H9 (cell line): ENCODE measurements around a stretch of chr3.

GRCh38 chr3:169667806-169669019, 4.7 kb upstream of the MECOM start:
- PRO-cap, result no peak

DNA sequence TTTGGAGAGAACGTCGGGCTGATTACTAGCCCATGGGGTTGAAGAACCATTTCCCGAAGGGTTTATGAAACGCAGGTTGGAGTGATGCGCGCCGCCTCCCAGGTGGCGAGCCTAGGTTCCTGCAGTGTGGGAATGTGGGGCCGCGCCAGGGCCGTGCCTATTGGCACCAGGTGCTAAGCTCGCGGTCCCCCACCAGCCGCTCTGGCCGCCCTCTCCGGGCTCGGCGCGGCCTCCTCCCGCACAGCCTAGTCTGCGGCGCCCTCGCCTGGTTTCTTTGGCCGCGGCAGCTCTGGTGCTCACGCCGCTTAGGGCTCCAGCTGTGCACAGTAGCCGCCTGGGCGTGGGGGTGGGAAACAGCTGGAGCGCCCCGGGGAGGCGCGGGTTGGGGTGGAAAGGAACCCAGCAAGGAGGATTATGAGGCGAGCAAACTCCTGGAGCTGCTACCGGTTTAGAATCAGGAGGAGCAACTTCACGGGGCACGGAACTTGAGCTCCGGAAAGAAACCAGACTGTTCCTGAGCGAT, 5.6 kb upstream of the MECOM start:
- PRO-cap, result no peak

GRCh38 chr3:169699396-169700204, 36.1 kb upstream of the MECOM start:
- PRO-cap, result no peak

DNA sequence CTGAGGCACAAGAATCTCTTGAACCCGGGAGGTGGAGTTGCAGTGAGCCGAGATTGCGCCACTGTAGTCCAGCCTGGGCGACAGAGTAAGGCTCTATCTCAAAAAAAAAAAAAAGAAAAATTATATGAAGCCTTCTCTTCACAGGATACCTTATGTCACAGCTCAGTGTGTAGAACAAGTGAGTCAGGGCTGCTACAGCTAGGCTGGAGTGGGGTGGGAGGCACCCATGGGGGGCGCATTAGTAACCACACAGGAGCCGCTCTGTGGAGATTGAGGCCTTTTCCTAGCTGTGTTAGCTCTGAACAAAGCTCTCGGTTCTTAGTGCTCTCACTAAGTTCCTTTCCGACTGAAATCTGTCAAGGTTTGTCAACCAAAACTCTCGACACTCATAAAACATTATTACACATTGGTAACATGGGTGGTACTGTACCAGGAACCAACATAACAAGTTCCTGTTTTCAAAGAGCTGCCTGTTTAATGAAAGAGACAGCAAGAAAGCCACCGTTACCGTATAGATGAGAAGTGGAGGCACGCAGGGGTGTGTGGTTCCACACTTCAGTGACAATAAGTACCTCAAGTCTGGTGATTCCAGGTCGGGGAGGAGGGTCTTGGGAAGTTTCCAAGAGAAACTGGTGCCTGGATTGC, 4.5 kb downstream of the LRRC31 start:
- PRO-cap, result no peak

DNA sequence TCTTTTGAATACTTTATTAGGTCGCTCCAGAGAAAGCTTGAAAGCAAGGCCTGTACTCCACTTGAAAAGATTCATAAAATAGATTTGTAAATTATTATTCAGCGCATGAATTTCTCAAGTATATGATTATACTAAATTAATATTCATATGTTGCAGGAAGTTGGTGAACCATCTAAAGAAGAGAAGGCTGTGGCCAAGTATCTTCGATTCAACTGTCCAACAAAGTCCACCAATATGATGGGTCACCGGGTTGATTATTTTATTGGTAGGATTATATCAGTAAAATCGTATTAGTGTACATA, 8.8 kb downstream of the SEC62 start:
- PRO-cap, result no peak

DNA sequence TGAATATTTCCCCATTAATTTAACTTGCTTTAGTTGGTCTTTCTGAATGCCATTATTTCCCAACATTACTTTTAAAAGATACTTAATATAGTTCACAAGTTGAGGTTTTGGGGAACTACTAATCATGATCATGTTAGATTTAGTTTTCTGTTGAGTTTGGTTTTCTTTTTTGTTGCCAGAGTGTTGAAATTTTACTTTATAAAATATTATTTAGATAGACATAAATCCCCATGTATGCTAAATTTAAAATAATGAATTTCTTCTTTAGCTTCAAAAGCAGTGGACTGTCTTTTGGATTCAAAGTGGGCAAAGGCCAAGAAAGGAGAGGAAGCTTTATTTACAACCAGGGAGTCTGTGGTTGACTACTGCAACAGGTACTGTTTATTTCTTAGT, 10.1 kb downstream of the SEC62 start:
- PRO-cap, result no peak

DNA sequence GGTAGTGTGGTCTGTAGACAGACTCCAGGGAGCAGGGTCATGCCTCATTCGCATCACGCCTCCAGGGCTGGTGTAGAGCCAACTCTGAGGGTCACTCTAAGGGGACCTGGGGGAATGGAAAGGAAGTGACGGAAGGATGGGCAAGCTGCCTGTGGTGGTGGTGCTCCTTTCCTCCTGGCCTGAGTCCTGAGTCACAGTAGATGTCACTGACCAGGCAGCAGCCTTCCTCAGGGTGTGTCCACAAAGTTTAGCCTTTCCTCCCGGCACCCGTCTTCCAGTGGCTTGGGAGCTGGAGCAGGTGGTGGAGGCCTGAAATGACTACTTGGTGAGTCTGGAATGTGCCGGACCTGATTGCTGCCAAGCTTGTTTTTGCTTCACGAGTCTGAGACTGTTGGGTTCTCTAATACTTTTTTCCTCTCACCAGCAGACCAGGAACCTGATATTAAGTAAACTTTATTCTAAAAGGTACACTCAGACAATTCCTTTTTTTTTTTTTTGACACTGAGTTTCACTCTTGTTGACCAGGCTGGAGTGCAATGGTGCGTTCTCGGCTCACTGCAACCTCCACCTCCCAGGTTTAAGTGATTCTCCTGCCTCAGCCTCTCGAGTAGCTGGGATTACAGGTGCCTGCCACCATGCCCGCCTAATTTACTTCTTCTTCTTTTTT, 11.9 kb downstream of the GPR160 start:
- PRO-cap, result no peak

GRCh38 chr3:170362149-170362647, 4.7 kb downstream of the SKIL start:
- PRO-cap, result no peak

- PRO-cap, result no peak
Observed at GRCh38 chr3:170474883-170475281, 56.2 kb downstream of the CLDN11 start.

- PRO-cap, result no peak
Observed at GRCh38 chr3:170751159-170751829, 118.7 kb downstream of the RPL22L1 start.

- PRO-cap, result no peak
Observed at GRCh38 chr3:171092423-171093176, 66.1 kb upstream of the SLC2A2 start.

GRCh38 chr3:171123521-171123734, 96.9 kb upstream of the SLC2A2 start:
- PRO-cap, result no peak

GRCh38 chr3:171284229-171284750, 175.9 kb downstream of the TNIK start:
- PRO-cap, result no peak

DNA sequence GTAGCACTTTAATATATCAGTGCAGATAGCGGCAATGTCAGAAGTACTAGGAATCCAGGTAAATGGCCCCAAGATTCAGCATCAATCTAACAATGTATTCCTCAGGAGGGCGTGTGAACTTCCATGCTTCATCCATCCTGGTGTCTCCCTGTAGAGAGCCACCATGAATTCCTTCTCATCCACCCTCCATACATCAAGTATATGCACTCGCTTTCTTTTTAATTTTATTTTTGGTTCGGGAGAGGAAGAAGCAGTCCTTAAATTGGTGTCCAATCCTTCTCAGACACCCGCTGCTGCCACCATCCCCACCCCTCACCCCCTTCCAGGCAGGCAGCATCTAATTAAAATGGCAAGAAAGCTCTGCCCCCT, 1.6 kb downstream of the TNIK start:
- PRO-cap, result bidirectional peak, plus-strand start outside the sequence, minus-strand start at position 316 of the sequence

DNA sequence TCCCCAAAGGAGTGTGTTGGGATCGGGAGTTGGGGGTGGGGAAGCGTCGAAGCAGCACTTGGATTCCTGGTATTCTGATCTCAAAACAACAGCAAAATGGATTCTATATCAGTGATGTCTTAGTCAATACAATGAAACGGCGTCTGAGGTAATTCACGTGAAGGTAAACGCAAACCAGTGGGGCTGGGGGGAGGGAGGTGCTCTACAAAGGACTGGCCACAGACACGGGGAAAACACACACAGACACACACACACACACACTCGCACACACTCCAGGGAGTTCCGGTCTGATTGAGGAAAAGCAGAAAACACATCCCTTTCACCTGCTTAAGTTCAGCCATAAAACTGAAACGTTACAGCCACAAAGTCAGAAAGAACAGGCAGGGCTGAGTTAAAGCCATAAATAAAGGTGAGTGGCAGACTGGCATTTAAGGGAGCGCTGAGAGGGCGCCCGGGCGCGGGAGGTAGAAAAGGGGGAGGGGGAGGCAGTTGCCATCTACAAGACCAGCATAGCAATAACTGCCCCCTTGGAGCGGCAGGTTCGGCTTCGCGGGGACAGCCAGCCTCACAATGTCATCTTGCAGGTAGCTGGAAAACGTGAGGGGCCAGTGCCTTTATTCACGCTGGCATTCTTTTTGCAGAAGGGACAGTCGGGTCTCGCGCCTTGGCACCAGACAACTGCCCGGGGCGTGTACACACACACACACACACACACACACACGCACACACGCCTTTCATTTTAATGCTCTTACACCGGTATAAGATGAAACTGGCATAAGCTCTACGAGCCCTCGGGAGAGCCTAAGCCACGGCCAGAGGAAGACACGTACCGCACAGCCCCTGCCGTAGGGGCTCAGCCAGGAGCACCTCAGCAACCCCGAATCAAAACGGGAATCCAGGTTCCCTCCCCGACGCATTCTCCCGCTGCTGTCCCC, 955 bp downstream of the TNIK start:
- PRO-cap, result bidirectional peak, plus-strand start at position 28 of the sequence, minus-strand start outside the sequence

GRCh38 chr3:171460655-171461351, 598 bp upstream of the TNIK start:
- PRO-cap, result bidirectional peak, plus-strand start at chr3:171460971, minus-strand start at chr3:171460769; bidirectional peak, plus-strand start at chr3:171461204, minus-strand start at chr3:171461072; bidirectional peak, plus-strand start at chr3:171461235, minus-strand start at chr3:171461314

GRCh38 chr3:171678918-171679334, 131.4 kb downstream of the PLD1 start:
- PRO-cap, result no peak

DNA sequence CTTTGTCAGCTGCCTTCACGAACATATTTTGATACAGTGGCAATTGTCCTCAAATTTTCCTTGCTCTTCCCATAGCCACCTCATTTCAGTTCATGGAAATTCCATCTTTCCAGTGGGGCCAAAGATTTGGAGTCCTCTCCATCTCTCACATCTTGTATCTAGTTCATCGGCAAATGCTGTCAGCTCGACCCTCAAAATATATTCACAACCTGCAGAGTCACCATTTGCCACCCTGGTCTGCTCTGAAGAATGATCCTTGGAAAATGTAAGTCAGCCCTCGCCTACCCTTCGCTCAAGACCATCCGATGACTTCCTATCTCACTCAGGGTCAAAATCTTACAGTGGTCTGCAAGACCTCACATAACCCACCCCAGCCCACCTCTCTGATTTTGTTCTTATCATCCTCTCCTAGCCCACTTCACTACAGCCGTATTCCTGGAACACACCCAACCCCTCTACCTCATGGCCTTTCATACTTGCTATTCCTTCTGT, 127.2 kb downstream of the PLD1 start:
- PRO-cap, result no peak

- PRO-cap, result no peak
Observed at GRCh38 chr3:171724794-171725500, 85.3 kb downstream of the PLD1 start.

GRCh38 chr3:171777115-171777907, 33.0 kb downstream of the PLD1 start:
- PRO-cap, result no peak